Prostate gland (tissue), 2 donors: ENCODE measurements around a stretch of chr2.

- PRO-cap = bidirectional peak, plus-strand start at chr2:177263709, minus-strand start at chr2:177263537; bidirectional peak, plus-strand start at chr2:177263956, minus-strand start at chr2:177263880; bidirectional peak, plus-strand start at chr2:177264426, minus-strand start at chr2:177264073
- RAMPAGE, long total RNA, 2 experiments = start-site peak on the minus strand in 1 of 2 experiments, at chr2:177263457-177263537 at its widest, 101 reads per replicate
Observed at GRCh38 chr2:177263197-177264261, 998 bp downstream of the NFE2L2 start.

GRCh38 chr2:177273318-177273932 lies 8.9 kb upstream of the NFE2L2 start:
- PRO-cap = no peak
- RAMPAGE, long total RNA, 2 experiments = no peak in any of the 2 experiments

DNA sequence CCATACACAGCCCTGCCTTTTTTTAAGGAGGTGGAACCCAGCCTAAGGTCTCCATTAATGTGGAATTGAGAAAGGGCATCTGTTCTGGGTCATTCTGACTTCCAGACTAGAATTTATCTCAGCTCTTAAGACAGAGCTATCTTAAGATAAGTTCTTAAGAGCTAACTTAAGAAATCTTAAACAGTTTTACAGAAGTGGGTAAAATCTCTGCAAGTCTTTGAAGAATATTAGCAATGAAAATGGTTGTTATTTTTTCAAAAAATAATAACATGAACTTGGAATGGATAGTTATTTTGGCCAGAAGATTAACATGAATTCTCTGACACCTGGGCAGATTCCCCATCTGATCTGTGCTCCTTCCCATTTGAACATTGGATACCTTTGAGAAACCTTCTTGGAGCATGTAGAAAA lies 42.2 kb upstream of the NFE2L2 start:
- PRO-cap = no peak
- RAMPAGE, long total RNA, 2 experiments = no peak in any of the 2 experiments

- PRO-cap = no peak
- RAMPAGE, long total RNA, 2 experiments = no peak in any of the 2 experiments
Observed at GRCh38 chr2:177313271-177313774, 48.8 kb upstream of the NFE2L2 start.

GRCh38 chr2:177731234-177731676 lies 112.7 kb upstream of the TTC30A start:
- PRO-cap = no peak
- RAMPAGE, long total RNA, 2 experiments = no peak in any of the 2 experiments

DNA sequence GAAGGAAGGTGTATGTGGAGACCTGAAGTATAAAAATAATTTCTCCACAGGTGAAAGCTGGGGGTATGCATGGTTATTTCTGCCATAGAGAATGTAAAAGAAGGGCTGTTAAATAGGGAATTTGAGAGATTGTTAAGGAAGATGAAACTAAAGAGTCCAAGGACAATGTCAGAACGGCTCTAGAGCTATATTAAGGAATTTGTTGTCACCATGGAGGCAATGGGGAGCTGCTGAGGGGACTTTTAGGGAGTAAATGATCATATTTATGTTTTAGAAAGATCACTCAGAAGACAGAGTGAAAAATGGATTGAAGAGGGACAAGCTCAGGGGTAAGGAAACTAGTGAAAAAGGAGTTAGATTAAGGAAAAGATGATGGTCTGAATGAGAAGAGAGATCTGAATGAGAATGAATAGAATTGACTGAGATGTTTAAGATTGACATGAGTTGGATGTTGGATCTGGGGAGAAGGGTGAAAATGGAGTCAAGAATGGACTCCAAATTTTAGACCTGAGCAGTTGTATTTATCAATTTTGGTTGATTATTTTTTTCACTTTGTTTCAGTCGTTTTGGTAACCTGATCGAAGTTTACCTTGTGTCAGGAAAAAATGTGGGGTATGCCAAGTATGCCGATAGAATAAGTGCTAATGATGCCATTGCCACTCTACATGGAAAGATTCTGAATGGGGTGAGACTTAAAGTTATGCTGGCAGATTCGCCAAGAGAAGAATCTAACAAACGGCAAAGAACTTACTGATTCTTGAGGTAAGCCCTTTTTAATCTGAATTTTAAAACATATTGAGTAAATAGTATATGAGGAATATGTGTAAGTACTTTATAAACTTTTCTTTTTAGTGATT lies 13.4 kb downstream of the RBM45 start:
- PRO-cap = no peak
- RAMPAGE, long total RNA, 2 experiments = no peak in any of the 2 experiments

DNA sequence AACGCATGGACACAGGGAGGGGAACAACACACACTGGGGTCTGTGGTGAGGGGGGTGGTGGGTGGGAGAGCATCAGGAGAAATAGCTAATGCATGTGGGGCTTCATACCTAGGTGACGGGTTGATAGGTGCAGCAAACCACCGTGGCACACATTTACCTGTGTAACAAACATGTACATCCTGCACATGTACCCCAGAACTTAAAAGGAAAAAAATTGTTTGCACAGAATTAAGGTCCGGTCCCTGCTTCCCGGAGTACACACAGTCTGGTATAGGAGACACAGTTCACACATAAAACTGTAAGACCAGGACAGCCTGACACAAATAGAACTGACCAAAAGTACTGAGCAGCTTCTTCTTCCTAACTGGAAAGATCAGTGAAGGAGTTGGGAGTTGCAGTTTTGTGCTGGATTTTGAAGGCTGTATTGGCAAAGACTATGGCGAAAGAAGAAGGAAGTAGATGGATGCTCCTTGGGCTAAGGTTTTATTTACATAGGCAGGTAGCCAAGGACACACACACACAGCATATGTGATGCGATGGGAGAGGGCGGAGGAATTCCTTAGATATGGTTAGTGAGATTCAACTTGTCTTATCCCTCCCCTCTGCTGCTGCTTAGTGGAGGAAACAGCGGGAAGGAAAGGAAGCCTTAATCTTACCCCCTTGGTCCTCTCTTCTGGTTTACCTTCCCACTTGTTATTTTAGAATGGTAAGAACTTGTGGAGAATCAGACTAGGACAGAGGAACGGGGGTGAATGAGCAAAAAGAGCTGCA lies 87.6 kb downstream of the OSBPL6 start:
- PRO-cap = no peak
- RAMPAGE, long total RNA, 2 experiments = no peak in any of the 2 experiments

DNA sequence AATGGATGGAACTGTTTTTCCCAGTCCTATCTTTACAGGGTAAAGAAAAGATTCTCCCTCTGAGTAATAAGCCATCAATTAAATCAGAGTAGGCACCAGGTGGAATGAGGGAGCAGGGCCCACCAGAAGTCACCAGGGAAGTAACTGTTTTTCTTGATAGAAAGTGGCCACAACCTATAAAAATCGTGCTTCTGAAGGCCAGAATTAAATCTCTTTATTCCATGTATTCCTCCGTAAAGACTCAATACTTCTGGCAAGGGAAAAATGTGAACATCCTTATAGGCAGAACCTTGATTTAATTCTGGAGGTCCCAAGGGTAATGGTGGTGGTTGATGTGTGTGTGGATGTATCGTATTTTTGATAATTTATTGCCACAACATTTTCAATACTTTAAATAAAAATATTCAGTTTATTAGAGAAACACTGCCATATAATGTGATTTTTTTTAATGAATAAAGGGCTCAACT lies 667 bp downstream of the FKBP7 start:
- PRO-cap = no peak
- RAMPAGE, long total RNA, 2 experiments = no peak in any of the 2 experiments

DNA sequence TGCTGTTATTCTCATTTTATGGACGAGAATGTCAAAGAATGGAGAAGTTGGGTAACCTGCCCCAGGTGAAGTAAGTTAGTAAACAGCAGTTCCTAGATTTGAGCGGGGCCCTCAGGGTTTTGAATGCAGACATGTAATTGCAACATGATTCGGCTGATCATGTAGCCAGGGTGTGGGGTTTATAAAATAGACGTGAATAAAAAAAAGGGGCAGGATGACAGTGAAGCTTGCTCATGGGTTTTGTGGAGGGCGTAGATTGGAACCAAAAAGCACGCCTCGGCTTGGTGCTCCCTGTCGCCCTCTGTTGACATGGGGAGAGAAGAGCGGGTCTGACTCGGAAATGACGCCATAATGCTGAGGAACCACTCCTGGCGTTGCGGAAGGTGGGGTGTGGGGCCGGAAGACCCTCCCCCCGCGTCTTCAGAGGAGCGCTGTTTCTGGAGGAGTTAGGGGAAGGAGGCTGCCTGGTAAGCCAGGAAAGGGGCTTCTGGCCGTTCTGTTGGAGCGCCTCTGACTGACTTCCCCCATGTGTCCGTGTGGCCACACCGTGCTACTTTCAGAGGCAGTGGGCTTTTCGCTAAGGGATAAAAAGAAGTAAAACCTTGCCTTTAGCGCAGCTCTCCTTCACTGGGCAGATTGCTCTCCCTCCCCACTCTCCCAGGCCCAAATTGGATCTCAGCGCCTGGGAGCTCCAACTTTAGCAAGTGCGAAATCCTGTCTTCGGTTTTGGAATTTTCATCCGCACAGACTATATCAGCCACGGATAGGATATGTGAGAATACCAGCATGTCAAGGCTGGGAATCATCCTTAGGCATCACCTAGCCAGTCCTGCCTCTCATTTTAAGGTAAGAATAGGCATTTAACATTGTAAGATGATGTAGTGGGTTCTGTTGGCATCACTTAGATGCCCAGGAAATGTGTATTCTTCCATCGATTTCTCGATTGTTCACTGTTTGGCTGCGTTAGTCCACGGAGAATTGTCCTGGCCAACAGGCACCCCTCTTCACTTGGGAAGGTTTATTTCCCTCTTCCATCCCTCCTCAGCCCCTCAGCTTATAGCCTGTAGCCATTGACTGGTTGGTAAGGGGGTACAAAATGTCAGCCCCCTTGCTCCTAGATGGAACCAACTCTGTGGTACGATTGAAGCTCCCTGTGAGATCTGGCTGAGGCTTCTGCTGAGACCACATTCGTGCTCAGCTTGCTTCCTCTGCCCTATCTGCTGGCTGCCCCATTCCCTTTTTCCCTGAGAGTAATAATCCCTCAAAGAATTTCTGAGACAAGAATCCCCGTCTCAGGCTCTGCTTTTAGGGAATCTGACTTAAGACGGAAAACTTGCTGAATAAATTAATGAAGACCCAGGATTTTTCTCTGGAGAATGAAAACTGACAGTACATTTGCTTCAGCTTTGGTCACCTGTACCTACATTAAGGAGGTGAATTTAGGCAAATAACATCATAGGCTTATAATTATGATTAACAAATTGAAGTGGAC lies 43.1 kb downstream of the PLEKHA3 start:
- PRO-cap = bidirectional peak, plus-strand start at position 431 of the sequence, minus-strand start at position 303 of the sequence
- RAMPAGE, long total RNA, 2 experiments = start-site peak on the plus strand in 2 of 2 experiments, centred at positions 414 to 432 of the sequence, 71 to 149 reads per replicate

- PRO-cap = no peak
- RAMPAGE, long total RNA, 2 experiments = no peak in any of the 2 experiments
Observed at GRCh38 chr2:178533156-178533971, 53.1 kb downstream of the PLEKHA3 start.

DNA sequence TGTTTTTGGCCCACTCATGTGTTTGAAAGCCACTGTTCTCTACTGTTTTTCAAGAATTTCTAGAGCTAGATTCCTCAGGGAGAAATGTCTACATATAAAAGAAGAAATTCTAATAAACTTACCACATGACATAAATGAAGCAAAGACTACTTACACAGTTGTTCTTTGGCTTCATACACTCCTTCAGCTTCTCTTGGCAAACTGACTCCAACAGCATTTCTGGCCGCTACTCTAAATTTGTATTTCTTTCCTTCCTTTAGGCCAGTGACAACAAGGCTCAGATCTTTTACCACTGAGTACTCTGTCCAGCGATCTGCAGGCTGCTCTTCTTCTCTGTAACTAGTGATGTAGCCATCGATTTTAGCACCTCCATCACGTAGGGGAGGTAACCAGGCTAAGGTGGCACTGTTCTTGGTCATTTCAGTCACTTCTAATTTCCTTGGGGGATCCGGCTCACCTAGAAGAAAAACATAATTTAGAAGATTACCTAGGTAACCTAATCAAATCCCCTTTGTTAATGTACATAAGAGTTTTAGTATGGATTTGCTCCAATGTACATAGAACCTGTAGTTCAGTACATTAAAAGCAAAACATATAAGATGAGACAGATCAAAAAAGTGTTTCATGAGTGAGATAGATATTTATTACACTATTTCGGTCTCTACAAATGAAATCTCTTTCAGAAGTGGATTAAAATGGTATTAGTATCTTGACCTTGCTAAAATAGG lies 106.3 kb downstream of the PLEKHA3 start:
- PRO-cap = no peak
- RAMPAGE, long total RNA, 2 experiments = no peak in any of the 2 experiments

- PRO-cap = no peak
- RAMPAGE, long total RNA, 2 experiments = no peak in any of the 2 experiments
Observed at GRCh38 chr2:178619458-178620337, 139.4 kb downstream of the PLEKHA3 start.

- PRO-cap = no peak
- RAMPAGE, long total RNA, 2 experiments = no peak in any of the 2 experiments
Observed at GRCh38 chr2:178620972-178621607, 140.8 kb downstream of the PLEKHA3 start.

DNA sequence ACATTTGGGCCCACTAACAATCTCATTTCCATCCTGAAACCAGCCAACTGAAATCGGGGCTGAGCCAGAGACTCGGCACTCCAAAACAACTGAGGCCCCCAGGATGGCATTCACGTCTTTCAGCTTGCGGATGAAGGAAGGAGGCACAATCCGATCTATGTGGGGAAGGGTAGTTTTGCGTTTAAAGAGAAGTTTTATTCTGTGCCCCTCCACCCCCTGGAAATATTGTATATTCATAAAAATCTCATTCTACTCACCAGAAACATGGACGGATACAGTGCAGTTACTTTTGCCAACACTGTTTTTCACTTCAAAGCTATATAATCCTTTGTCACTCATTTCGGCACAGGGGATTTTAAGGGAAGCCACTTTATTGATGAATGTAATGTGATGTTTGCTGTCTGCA lies 87.9 kb downstream of the TTN start:
- PRO-cap = no peak
- RAMPAGE, long total RNA, 2 experiments = no peak in any of the 2 experiments

- PRO-cap = no peak
- RAMPAGE, long total RNA, 2 experiments = no peak in any of the 2 experiments
Observed at GRCh38 chr2:178727579-178727944, 79.7 kb downstream of the TTN start.

- PRO-cap = no peak
- RAMPAGE, long total RNA, 2 experiments = no peak in any of the 2 experiments
Observed at GRCh38 chr2:178767833-178768592, 39.2 kb downstream of the TTN start.

GRCh38 chr2:178804082-178804324 lies 3.2 kb downstream of the TTN start:
- PRO-cap = no peak
- RAMPAGE, long total RNA, 2 experiments = no peak in any of the 2 experiments

GRCh38 chr2:178909379-178909843 lies 102.2 kb upstream of the TTN start:
- PRO-cap = no peak
- RAMPAGE, long total RNA, 2 experiments = no peak in any of the 2 experiments

GRCh38 chr2:179139690-179140411 lies 89.9 kb upstream of the CCDC141 start:
- PRO-cap = no peak
- RAMPAGE, long total RNA, 2 experiments = no peak in any of the 2 experiments

- PRO-cap = no peak
- RAMPAGE, long total RNA, 2 experiments = no peak in any of the 2 experiments
Observed at GRCh38 chr2:179562195-179562799, 297.7 kb upstream of the SESTD1 start.